Temporal lobe (tissue), 2 donors: ENCODE measurements around a stretch of chr12.

- RAMPAGE, long total RNA, result no peak
Observed at GRCh38 chr12:70320830-70321924, 44.9 kb upstream of the KCNMB4 start.

- RAMPAGE, long total RNA, result no peak
Observed at GRCh38 chr12:70357852-70358509, 8.1 kb upstream of the KCNMB4 start.

DNA sequence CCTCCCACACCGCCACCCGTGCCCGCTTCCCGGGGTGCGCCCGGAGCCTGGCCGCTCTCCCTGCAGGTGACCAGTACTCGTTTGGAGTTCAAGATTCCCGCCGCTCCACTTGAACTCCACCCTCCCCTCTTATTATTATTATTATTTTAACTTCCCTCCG lies 315 bp upstream of the KCNMB4 start:
- RAMPAGE, long total RNA, result no peak

DNA sequence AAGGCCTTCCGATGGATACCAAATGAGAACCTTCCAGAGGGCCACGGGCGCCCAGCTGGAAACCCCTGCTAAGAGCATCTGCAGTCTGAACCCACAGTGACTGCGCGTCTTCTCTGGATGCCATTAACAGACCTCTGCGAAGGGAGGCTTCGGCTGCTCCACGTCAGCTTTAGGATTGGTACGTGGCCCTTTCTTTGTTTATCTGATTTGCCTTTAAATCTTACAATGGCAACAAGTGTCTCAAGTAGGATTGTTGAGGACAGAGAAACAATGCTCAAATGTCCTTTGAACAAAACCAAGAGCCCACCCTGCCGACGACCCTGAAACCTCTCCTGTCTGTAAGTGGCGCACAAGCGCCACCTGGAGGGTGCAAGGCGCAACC lies 82.4 kb upstream of the PTPRB start:
- RAMPAGE, long total RNA, result no peak

DNA sequence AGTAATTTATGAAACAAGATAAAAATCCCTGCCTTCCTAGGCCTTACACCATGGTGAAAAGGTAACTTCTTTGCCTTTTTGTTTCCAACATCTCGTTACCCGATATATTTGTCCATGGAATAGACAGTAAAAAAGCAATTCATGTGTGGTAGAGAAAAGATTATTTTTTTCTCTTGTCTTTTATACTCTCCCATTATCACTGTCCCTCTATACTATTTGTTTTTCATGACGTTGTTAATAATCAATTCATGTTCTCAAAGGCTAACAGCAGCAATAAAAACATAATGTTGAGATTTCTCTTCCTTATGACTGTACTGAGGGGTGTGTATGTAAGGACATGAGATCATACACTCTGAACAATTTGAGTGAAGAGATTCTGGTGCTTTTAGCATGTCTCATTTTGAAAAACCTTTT lies 3.7 kb upstream of the TSPAN8 start:
- RAMPAGE, long total RNA, result no peak

DNA sequence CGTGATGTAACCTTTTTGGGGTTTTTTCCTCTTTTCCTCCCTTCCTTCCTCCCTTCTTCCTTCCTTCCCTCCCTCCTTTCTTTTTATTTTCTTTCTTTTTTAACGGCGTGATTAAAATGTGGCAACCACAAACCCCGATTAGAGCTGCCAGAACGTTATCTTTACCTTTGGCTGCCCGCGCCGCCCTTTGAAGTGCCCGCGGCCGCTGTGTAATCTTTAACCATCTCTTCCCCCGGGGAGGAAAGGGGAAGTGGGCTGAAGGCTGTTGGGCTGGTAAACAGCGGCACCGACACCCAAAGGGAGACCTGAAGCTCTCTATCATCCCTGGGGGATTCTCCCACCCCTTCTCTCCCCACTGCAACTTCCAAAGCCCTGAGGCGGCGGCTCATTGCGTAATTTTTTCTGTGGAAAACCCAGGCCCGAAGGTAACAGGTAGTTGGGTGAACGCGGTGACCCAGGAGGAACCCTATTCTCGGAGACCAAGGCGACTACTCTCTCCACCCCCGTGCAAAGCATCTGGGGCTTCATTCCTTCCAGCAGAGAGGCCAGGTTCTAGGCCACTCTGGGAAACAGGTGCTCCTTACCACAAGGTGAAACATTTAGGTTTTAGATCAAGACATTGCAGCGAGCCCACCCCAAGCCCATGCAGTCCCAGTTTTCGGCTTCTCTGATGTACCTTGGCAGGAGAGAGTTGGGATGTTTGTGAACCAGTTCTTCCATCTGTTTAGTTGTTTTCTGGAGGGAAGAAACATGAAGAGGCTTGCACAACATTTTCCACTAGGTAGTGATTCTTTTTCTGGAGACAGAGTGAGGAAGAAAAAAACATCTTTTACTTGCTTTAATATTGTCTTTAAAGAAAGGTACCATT lies 1.4 kb downstream of the LGR5 start:
- RAMPAGE, long total RNA, result no peak

- RAMPAGE, long total RNA, result no peak
Observed at GRCh38 chr12:71456259-71456867, 16.8 kb downstream of the LGR5 start.

GRCh38 chr12:71626743-71627175 lies 36.9 kb downstream of the ZFC3H1 start:
- RAMPAGE, long total RNA, result no peak

DNA sequence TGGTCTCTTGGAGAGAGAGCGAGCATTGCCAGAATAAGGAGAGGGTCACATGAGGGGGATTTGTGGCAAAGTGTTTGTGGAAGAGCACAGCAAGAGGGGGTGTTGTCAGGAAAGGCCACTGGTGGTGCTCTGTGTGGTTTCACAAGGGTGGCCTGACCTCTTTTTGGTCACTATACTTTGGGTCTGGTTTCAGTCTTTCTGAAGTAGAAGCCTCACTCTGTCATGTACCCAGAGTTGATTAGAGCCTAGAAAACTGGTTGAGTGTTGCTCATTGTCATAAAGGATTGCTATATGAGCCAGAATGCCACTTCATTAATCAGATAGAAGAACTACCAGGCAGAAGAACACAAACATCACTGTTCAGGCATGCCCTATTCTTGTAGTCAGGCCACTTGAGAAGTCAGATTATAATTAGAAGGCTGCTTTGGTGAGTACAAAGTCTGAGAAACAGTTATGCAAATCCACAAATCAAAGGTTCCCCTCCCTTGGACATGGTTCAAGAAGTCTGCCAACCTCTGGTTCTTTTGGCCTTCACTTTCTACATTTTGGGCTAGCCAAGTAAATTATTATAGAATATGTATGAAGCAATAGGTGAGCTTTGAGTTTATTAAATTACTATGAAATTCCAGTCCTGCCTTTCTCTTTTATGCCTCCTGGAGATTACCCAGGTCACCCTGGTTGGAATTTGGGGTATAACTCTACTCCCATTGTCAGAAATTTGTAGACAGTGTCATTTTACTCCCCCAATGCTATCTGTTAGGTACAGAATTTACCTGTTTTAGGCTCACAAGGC lies 8.5 kb downstream of the TMEM19 start:
- RAMPAGE, long total RNA, result no peak

DNA sequence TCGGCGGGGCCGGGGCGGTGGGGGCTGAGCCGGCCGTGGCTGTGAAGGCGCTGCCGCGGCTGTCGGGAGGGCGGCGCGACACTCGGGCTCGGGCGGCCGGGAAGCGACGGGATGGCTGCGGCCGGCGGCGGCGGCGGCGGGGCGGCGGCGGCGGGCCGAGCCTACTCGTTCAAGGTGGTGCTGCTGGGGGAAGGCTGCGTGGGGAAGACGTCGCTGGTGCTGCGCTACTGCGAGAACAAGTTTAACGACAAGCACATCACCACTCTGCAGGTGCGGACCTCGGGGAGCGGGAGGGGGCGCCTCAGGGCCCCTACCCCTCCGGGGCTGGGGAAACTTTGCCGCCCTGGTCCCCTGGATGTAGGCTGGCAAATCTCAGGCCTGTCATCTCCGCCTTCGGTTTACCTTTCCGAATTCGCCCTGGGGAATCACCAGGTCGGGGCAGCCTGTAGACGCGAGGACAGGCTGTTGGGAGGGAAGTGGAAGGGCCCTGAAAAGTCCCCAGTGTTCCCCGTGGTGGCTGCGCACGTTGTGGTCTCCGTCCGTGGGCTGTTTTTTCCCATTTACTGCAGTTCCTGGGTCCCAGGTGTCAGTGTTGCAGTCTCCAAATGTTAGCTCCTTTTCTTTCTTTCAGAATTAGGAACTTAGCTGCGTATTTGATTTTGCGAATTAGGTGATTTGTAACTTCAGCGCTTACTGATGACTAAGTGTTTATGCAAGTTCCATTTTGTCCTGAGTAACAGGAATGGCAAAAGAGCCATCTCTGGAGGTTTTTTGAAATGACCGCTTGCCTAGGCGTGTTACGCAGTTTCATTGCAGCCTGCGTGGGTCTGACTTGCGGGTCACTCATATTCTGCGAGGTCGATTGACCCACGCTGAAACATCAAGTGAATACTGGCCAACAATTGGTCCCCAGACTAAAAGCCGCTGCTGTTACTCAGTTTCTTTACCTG lies 631 bp downstream of the RAB21 start:
- RAMPAGE, long total RNA, result no peak

DNA sequence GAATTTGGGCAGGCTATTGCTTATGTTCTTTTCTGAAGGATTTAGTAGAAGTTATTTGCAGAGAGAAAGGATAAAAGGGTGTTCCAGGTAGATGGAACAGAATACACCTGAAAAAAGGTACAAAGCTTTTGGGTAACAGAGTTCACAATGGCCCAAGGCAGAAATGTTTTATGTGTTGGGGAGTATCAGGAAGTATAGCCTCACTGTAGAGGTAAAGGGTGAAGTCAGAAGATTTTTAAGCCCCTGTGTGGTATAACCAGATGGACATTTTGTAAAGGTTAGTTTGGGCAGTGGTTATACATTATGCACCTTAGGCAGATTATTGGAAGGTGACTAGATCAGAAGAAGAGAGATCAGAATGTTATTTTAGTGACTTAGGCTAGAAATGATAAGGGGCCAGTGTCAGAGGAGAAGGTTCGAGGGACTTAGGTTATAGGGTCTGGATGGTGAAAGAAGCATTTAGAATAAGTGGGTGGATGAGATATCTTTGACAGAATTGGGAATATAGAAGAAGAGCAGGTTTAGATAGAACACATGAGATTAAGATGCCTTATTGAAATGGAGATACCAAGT lies 5.5 kb downstream of the TBC1D15 start:
- RAMPAGE, long total RNA, result no peak

GRCh38 chr12:71848146-71848556 lies 8.6 kb downstream of the TBC1D15 start:
- RAMPAGE, long total RNA, result no peak

DNA sequence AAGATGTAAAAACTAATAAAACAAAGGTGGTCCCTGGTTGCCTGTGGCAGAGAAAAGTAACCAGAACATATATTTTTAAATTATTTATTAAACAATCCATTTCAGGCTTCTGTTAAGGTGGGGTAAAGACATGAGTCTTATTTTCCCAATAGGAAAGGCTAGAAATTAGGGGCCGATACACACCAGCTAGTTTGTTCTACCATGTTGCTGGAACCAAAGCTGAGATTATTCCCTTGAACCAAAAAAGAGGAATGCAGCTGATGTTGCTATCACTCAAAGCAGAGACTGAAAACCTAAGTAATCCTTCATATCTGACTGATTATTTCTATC lies 812.6 kb upstream of the ATXN7L3B start:
- RAMPAGE, long total RNA, result no peak

GRCh38 chr12:75478523-75479167 lies 1.9 kb upstream of the GLIPR1 start:
- RAMPAGE, long total RNA, result no peak

DNA sequence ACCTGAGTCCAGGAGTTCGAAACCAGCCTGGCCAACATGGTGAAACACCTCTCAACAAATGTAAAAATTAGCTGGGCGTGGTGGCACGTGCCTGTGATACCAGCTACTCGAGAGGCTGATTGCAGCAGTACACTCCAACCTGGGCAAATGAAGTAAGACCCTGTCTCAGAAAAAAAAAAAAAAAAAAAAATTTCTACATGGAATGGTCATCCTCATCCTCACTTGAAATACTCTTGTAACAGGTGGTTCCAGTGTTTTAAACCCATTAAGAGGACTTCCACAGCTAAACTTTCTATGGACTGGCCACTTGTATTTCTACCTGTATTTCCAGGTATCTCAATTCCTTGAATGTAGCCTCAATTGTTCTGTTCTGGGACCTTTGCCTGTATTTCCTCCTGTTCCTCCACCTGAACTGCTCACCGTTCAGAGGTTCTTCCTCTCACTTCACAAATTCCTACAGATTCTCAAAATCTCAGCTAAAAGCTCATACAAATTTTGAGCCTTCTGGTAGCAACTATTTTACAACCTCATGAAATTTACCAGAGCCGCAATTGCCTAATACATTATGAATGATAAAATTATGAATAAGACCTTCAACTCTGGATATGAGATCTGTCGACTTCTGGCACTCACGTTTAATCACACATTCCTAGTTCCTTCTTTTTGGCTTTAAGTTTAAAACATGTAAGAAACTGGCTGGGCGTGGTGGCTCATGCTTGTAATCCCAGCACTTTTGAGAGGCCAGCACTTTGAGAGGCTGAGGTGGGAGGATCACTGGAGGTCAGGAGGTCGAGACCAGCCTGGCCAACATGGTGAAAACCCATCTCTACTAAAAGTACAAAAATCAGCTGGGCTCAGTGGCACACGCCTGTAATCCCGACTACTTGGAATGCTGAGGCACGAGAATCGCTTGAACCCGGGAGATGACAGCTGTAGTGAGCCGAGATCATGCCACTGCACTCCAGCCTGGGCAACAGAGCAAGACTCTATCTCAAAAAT lies 40.9 kb downstream of the NAP1L1 start:
- RAMPAGE, long total RNA, result no peak

- RAMPAGE, long total RNA, result no peak
Observed at GRCh38 chr12:76083612-76084454, 652 bp downstream of the NAP1L1 start.

DNA sequence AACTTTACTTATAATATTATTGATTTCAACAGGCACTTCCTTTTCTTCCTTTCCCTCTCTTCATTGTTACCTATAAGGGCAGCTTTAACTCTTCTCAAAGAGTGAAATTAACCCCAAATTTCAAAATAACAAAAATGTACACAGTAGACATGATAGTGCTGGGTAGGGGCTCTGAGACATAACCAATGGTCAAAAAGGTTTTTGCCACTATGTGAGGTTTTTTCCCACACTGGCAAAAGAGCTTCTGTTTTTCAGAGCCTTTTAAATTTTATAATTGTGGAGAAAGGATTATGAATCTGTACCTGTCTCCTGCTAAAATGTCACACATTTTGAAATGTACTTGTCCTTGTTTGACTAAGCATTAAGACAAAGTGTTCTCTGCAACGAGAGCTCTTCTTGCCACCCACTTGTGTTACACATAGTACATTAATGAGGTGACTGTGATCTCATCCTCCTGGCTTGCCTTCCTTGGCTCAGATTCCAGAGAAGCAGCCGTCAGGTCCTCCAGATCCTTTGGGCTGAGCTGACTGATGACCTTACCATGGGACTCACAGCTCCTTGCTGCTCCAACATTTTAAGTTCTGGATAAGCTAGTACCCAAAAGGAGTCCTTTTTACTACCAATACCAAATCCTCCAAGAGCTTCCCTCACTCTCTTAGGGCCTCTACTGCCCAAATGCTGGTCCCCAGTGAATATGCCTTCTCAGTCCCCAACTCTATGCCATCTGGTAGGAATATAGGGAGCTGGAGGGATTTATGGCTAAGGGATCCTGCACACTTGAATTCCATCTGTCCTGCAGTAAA lies 81.5 kb downstream of the BBS10 start:
- RAMPAGE, long total RNA, result no peak

GRCh38 chr12:76452874-76453342 lies 104.7 kb upstream of the BBS10 start:
- RAMPAGE, long total RNA, result no peak

GRCh38 chr12:76518941-76519681 lies 40.5 kb downstream of the OSBPL8 start:
- RAMPAGE, long total RNA, result no peak

DNA sequence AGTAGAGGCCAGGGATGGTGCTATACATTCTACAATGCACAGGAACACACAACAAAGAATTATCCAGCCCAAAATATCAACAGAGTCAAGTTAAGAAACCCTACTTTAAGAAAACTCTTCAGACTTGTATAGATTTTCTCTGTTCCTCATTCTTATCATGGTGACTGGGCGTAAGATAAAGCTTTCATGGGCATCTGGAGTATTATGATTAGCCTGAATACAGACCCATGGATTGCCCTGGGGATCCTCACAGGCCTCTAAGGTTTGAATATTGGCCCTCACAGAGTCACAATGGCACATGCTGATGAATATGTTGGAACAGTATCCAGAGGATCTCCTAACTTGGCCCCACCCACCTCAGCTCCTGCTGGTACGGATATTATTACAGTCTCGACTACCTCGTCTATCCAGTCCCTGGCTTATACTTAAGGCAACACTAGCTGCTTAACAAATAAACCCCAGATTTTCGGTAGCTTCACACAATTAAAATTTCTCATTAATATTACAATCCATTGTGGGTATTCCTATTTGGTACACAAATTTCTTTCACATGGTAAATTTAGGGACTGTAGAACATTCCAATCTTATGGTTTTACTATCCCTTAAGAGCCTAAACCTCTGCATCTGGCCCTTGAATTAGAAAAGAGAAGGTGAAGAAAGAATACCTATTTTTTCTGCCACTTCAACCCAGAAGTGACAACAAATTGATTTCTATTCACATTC lies 8.0 kb downstream of the OSBPL8 start:
- RAMPAGE, long total RNA, result no peak